Tibial nerve (tissue), 3 donors: ENCODE results near the genes KDM4B and CATSPERD.

DNA sequence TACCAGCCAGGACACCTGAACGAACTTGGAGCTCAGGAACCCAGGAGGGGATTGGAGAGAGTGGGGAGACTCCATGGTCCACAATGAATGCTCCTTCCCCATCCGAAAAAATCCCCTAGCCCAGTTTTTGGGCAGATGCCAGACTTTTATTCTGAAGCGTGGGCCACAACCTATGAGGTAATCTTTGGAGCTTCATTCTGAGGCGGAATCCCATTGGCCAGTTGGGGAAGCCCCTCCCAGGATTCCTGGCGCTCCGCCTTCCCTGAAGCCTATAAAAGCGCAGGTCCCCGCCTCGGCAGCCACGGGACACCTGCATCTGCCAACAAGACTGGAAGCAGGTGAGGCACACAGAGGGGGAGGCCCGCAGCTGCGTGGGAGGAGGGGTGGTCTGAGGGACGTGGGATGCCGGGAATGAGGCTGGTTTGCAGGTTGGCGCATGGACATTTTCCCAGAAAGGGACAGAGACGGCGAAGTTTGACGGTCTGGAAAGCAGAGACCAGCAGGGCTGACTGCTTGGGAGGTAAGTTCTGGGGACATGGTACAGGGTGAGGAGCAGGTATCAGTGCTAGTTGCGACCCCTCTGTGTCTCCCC is 22.6 kb upstream of the FEM1A start:
- PRO-cap, result no peak
- RAMPAGE, long total RNA, 3 experiments, result no peak in any of the 3 experiments

- PRO-cap, result no peak
- RAMPAGE, long total RNA, 3 experiments, result no peak in any of the 3 experiments
Measured at GRCh38 chr19:4793497-4794167, 2.1 kb downstream of the FEM1A start.

DNA sequence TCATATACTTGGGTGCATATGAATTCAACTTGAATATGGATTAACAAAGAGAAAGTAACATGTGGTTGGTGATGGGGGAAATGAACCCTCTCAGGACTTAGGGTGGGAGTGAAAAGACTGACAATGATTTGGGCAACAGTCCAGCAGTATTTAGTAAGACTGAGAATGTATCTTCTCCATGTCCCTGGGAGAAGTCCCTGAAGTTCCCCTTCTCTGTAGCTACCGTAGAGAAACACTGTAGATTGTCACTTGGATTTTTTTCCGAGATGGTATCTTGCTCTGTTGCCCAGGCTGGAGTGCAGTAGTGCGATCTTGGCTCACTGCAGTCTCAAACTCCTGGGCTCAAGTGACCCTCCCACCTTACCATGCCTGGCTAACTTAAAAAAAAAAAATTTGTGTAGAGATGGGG is 6.0 kb upstream of the TICAM1 start:
- PRO-cap, result no peak
- RAMPAGE, long total RNA, 3 experiments, result no peak in any of the 3 experiments

- PRO-cap, result no peak
- RAMPAGE, long total RNA, 3 experiments, result no peak in any of the 3 experiments
Measured at GRCh38 chr19:4890956-4891467, 11.7 kb downstream of the ARRDC5 start.

GRCh38 chr19:4968361-4969720 is at the start of gene KDM4B:
Gene KDM4B, plus strand, starts transcription at chr19:4969113.
- PRO-cap, result unidirectional peak, plus-strand start at chr19:4969172
- RAMPAGE, long total RNA, 3 experiments, result start-site peak on the plus strand in 1 of 3 experiments, at chr19:4969145-4969175 at its widest, 12 reads per replicate

GRCh38 chr19:4972400-4973386 is 3.8 kb downstream of the KDM4B start:
- PRO-cap, result no peak
- RAMPAGE, long total RNA, 3 experiments, result no peak in any of the 3 experiments

GRCh38 chr19:4976182-4976992 is 7.5 kb downstream of the KDM4B start:
- PRO-cap, result bidirectional peak, plus-strand start at chr19:4976691, minus-strand start at chr19:4976407
- RAMPAGE, long total RNA, 3 experiments, result no peak in any of the 3 experiments

DNA sequence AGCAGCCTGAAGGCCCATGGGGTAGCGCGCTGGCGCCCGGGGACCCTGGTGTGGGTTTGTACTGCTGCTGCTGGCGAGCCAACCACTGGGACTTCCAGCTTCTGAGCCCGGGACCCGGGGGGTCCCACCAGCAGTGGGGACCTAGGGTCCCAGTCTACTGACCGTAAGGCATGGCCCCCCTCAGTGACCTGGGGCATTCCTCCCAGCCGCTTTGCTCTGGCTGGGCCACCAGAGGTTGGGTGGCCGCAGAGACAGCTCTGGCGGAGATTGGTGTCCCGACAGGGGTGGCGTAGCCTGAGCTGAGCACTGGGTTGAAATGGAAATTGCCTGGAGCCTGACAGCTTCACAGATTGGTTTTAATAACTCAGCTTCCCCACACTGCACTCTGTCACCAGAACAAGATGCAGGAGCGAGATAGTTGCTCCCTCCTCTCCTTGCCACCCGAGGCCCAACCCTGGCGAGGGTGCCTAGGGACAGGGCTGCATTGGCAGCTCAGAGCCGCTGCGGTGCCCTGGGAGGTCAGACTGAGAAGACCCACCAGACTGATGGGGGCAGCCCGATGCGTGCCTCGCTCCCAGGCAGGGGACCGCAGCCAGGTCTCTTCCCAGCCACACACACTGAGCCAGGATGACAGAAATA is 84.0 kb downstream of the KDM4B start:
- PRO-cap, result no peak
- RAMPAGE, long total RNA, 3 experiments, result no peak in any of the 3 experiments

DNA sequence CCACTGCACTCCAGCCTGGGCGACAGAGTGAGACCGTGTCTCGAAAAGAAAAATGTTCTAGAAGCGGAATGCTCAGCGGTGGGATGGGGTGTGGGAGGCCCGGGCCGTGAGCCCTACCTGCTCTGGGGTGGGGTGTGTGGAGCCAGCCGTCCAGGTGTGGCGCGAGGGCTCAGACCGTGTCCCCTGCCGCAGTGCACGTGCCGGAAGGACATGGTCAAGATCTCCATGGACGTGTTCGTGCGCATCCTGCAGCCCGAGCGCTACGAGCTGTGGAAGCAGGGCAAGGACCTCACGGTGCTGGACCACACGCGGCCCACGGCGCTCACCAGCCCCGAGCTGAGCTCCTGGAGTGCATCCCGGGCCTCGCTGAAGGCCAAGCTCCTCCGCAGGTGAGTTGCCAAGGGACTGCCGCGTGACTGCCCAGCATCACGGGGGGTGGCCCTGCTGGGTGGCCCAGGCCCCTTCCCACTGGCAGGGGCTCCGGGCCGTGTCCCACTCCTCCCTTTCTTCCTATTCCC is 141.6 kb downstream of the KDM4B start:
- PRO-cap, result no peak
- RAMPAGE, long total RNA, 3 experiments, result no peak in any of the 3 experiments

- PRO-cap, result no peak
- RAMPAGE, long total RNA, 3 experiments, result no peak in any of the 3 experiments
Measured at GRCh38 chr19:5111396-5111975, 142.6 kb downstream of the KDM4B start.

- PRO-cap, result no peak
- RAMPAGE, long total RNA, 3 experiments, result no peak in any of the 3 experiments
Measured at GRCh38 chr19:5131374-5132503, 162.8 kb downstream of the KDM4B start.

DNA sequence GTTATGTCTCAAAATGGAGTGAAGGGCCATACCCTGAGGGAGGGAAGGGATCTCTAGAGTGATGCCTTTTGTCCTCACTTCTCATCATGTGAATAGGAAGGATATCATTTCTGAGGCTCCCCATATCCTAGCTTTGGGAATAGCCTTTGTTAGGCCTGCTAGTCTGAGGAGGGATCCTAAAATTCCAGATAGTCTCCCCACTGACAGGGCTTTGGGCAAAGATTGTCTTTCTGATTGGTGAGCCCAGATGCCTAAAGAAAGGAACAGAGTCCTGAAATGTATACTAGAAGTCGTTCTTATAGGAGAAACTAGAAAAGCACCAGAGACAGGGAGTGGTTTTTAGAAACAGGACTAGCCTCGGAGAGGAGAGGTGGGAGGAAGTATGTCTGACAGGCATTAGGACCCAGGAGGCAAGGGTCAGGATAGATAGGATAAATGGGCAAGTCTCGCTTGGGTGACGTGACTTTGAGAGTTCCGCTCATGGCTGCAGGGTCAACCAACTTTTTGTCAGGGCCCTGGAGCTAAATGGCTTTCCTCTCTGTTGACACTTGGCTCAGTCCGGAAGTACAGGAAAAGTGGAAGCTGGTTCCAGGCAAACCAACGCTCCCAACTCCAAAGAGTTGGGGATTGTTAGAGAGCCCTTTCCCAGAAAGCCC is 175.9 kb downstream of the PTPRS start:
- PRO-cap, result no peak
- RAMPAGE, long total RNA, 3 experiments, result no peak in any of the 3 experiments

DNA sequence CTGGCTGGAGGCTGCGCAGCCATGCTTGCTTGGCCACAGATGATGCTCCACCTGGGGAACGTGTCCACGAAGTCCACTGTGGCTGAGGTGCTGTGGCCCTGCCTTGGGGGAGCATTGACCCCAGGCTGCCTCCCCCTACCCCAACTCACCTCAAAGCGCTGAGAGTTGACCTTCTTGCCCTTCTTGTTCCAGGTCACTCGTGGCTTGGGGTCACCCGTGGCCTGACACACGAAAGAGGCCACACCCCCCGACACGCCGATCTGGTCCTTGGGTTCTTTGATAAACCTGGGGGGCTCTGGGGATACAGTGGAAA is 66.6 kb downstream of the PTPRS start:
- PRO-cap, result no peak
- RAMPAGE, long total RNA, 3 experiments, result start-site peak on the minus strand in 1 of 3 experiments, centred at position 224 of the sequence, 22 reads per replicate

- PRO-cap, result no peak
- RAMPAGE, long total RNA, 3 experiments, result no peak in any of the 3 experiments
Measured at GRCh38 chr19:5298455-5298783, 42.2 kb downstream of the PTPRS start.

GRCh38 chr19:5567497-5568353 is 54.9 kb downstream of the SAFB2 start:
- PRO-cap, result no peak
- RAMPAGE, long total RNA, 3 experiments, result no peak in any of the 3 experiments

- PRO-cap, result no peak
- RAMPAGE, long total RNA, 3 experiments, result no peak in any of the 3 experiments
Measured at GRCh38 chr19:5577511-5578296, 44.9 kb downstream of the SAFB2 start.

DNA sequence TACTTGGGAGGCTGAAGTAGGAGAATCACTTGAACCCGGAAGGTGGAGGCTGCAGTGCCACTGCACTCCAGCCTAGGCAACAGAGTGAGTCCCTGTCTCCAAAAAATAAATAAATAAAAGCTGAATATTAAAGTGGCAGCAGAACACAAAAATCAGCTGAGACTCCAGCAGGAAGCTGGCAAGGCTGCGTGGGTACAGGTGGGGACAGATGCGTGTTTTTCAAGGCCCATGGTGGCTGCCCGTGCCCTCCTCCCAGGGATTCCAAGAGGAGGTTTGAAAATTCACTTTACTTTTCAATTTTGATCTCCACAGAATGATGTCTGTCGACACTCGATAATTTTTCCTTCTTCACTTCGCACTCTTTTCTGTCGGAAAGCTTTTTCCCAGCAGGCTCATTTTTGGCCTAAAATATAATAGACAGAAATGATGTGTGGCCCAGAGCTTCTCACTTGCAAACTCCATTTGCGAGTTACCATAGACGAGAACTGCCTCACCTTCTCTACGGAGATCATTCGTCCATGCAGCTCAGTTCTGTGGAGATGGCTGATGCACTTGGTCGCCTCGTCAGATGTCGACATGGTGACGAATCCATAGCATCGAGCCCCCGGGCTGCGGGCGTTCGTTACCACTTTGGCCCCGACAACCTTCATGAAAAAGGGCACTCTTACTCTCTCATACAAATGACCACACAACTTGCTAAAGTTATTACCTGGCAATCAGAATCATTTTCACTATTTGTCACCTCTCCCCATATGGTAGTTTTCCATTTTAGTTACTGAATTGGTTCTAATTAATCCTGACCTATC is 18.1 kb downstream of the SAFB2 start:
- PRO-cap, result no peak
- RAMPAGE, long total RNA, 3 experiments, result start-site peak on the minus strand in 1 of 3 experiments, centred at positions 299 to 599 of the sequence, 59 to 67 reads per replicate

DNA sequence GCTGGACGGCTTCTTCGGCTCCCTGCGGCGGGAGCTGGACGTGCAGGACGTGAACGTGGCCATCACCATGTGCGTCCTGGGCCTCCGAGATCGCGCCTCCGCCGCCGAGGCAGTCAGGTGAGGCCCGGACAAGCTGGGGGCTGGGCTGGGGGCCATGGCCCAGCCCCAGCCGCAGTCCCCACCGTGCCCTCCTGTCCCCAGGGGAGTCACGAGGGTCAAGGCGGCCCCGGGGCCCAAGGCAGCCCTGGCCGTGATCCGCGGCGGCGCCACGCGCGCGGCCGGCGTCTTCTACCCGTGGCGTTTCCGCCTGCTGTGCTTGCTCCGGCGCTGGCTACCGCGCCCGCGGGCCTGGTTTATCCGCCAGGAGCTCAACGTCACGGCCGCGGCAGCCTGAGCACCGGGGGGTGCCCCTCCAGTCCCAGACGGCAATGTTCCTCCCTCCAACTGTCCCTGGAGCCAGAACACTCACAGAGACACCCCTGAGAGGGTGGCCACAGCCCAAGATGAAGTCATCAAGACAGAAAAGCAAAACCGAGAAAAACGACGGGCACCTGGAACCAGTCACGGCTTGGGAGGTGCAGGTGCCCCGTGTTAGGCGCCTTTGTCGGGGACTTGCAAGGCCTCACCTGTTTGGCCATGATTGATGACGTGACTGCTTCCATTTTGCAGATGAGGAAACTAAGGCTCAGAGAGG is 2.4 kb upstream of the RPL36 start:
- PRO-cap, result no peak
- RAMPAGE, long total RNA, 3 experiments, result no peak in any of the 3 experiments

- PRO-cap, result no peak
- RAMPAGE, long total RNA, 3 experiments, result no peak in any of the 3 experiments
Measured at GRCh38 chr19:5711546-5712191, 8.3 kb downstream of the LONP1 start.

DNA sequence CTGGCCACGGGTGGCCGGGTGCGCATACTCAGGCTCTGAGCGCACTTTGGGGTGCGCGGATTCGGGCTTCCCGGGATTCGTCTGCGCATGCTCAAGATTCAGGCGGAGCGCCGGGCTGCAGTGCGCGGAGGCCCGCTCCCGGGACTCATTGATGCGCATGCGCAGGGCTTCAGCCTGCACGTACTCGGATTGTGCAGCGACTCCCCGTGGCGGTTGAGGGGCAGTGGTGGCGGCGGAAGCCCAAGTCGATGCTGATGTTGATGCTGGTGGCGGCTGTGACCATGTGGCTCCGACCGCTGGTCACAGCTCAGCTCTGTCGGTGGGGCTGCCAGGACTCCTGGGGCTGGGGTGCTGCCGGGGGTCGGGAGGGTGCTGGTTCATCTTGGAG is at the start of gene CATSPERD:
Gene CATSPERD, plus strand, starts transcription at position 148 of the 388 bp plus-strand sequence.
- PRO-cap, result bidirectional peak, plus-strand start at position 207 of the sequence, minus-strand start at position 150 of the sequence
- RAMPAGE, long total RNA, 3 experiments, result no peak in any of the 3 experiments